SK-MEL-5 (cell line): ENCODE measurements around a stretch of chr14.

DNA sequence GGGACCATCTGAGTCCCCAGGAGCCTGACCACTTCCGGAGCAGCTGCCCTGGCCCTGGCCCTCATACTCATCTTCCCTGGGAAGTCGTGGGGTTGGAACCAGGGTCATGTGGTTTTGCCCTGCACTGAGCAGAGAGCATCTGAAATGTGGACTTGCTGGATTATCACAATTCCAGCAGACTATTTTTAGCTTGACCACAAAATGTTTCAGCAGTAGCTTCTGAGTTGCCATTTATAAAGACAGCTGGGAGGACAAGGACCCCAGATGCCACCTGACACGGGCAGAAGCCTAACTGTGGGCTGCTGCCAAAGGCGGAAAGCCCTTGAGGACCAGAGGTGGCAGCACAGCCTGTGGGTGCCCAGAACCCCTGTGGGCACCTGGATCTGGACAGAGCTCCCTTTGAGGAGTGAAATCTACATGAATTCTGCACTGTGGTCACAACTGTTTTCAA, 6.8 kb downstream of the BTBD6 start:
RAMPAGE:
- cytosol, long total RNA: no peak
- long total RNA: no peak
- nucleus, long total RNA: no peak

GRCh38 chr14:105471424-105472313, 3.0 kb upstream of the CRIP2 start:
RAMPAGE:
- cytosol, long total RNA: no peak
- long total RNA: no peak
- nucleus, long total RNA: no peak

RAMPAGE:
- cytosol, long total RNA: no peak
- long total RNA: no peak
- nucleus, long total RNA: no peak
These were observed 2.1 kb upstream of the CRIP2 start for GRCh38 chr14:105472314-105473178.

DNA sequence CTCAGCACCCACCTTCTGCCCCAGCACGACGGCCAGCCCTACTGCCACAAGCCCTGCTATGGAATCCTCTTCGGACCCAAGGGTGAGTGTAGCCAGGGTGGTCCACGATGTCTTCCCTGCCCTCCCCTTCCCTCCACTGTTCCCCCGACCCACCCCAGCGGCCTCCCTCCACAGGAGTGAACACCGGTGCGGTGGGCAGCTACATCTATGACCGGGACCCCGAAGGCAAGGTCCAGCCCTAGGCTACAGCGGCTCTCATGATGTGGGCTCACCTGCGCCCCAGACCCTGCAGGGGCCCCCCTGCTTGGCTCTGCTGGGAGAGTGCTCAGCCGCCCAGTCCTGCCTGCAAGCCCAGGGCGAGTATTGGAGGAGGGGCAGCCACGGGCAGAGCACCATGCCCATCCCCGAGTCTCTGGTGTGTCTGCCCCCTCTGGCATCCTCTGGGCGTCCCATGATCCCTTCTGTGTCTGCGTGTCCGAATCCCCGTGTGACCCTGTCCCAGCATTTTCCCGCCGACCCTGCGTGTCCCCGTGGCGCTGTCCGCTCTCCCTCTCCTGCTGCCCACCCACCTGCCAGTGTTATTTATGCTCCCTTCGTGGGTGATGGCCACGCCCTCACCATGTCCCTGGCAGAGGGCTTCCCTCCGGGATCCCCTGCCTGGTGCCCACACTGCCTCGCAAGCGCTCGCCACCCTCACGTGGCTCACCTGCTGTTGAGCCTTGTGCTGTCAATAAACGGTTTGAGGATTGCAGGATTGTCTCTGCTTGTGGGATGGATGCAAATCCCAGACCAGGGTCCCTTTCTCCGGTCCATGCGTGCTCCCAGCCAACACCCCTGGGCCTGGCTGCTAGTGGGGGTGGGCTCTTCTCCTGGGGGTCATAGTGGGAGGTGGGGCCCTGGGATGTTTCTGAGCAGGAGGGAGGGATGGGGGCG, 5.1 kb downstream of the CRIP2 start:
RAMPAGE:
- cytosol, long total RNA: no peak
- long total RNA: no peak
- nucleus, long total RNA: no peak

DNA sequence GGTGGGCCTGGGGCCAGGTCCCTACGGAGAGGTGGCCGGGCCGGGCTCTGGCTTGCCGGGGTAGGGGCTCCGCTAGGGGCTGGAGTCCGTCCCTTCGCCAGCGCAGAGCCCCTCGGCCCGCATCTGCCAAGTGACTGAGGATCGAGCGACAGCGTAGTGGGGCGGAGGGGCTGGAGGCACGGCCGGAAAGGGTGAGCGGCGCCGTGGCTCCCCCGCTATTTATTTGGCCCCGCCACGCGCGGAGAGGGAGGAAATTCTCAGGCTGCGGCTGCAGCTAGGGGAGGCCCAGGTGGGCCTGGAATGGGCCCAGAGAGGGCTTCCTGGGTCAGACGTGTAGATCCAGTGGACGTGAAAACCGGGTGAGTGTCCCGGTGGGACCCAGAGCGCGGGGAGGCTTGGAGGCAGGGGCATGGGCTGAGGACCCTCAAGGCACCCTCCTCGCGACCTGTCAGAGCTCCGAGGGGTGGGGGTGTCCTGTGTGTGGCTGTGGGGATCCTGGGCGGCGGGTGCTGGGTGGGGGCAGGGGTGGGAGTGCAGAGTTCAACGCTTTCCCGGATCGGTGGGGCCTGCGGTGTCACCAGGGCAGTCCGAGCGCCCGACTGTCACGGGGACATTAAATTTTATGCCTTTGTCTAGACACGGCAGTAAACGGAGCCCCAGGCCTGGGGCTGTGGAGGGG, 836 bp downstream of the TMEM121 start:
RAMPAGE:
- cytosol, long total RNA: no peak
- long total RNA: no peak
- nucleus, long total RNA: no peak

DNA sequence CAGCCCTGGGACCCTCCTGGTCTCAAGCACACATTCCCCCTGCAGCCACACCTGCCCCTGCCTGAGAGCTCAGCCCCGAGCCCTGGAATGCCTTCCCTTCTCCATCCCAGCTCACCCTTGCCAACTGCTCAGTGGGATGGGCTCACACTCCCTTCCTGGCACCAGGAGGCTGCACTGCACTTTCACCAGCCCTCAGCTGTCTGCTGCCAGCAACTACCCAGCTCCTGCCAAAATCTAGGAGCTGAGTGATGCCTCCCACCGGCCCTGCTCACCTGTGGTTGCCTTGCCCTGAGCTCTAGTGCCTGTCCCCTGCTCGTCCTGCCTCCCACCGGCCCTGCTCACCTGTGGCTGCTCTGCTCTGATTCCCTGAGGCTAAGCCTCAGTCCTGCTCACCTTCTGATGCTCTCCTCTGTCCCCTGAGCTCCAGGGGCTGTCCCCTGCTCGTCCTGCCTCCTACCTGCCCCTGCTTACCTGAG, 119.8 kb downstream of the TMEM121 start:
RAMPAGE:
- cytosol, long total RNA: no peak
- long total RNA: no peak
- nucleus, long total RNA: no peak

RAMPAGE:
- cytosol, long total RNA: no peak
- long total RNA: no peak
- nucleus, long total RNA: no peak
These were observed 331.7 kb downstream of the TMEM121 start for GRCh38 chr14:105857809-105858673.

DNA sequence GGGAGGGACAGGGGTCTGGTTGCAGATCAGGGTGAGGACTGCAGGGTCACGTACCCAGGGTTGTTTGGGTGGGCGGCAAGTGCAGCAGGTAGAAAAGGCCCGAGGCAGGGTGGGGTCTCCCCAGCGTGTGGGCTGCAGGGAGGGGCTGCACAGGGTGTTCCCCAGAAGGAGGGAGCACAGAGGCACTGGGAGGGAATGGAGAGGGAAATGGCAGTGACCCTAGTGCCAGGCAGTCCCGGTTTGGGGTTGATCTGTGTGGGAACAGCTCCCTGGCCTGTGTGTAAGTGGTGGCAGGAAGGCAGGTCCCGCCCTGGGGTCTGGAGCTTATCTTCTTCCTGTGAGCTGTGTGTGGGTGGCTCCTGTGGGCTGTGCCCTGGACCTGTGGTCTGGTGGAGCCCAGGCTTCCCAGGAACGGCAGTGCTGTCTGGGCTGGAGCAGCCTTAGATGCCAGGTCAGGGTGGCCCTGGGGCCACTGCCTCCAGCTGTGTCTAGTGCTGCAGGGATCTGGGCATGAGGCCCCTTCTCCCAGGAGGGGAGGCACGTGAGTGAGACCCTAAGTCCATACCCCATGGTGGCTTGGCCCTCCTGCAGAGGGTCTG, 363.4 kb downstream of the TMEM121 start:
RAMPAGE:
- cytosol, long total RNA: no peak
- long total RNA: no peak
- nucleus, long total RNA: no peak

GRCh38 chr14:105944826-105945324, 418.5 kb downstream of the TMEM121 start:
RAMPAGE:
- cytosol, long total RNA: no peak
- long total RNA: no peak
- nucleus, long total RNA: no peak

DNA sequence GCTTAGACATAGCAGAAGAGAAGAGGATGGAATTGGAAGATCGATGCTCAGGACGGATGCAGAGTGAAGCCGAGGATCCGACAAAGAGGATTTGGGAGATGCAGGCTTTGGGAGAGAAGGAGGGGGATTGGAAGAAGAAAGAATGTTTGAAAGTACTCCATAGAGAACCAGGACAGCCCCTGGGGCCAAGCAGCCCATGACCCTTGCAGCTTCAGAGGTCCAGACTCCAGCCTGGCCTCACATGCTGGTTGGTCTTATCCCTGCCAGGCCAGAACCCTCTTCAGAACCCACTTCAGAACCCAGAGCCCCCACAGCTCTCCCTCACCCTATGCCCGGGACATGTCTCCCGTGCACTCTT, 441.1 kb downstream of the TMEM121 start:
RAMPAGE:
- cytosol, long total RNA: no peak
- long total RNA: no peak
- nucleus, long total RNA: no peak

RAMPAGE:
- cytosol, long total RNA: no peak
- long total RNA: no peak
- nucleus, long total RNA: no peak
These were observed 511.7 kb downstream of the TMEM121 start for GRCh38 chr14:106038184-106038469.

RAMPAGE:
- cytosol, long total RNA: no peak
- long total RNA: no peak
- nucleus, long total RNA: no peak
These were observed 647.7 kb downstream of the TMEM121 start for GRCh38 chr14:106174063-106174519.

GRCh38 chr14:106276920-106277409, 750.6 kb downstream of the TMEM121 start:
RAMPAGE:
- cytosol, long total RNA: no peak
- long total RNA: no peak
- nucleus, long total RNA: no peak

DNA sequence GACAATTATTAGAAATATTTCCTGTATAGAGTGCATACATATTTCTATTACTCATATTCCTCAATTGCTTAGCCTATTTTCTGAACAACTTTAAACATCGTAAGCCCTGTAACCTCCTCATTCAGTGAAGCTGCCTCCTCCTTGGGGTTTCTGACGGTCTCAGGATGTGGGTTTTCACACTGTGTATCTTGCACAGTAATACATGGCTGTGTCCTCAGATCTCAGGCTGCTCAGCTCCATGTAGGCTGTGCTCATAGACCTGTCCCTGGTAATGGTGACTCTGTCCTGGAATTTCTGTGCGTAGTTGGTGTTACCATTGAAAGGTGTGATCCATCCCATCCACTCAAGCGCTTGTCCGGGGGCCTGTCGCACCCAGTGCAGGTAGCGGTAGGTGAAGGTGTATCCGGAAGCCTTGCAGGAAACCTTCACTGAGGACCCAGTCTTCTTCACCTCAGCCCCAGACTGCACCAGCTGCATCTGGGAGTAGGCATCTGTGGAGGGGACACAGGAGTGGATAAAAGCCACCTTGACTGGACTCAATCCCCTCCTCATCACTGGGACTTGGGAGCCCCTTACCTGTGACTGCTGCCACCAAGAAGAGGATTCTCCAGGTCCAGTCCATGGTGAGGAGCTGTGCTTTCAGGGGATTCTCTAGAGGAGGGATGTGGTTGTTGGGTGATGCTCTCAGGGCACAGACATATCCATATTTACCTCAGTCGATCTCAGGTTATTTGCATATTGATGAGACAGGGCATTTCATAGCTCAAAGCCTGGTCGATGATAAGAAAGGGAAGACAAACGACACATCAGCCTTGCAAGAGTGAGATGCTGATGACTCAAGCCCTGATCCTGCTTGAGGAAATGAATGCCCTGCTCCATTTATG, 980.7 kb downstream of the TMEM121 start:
RAMPAGE:
- cytosol, long total RNA: no peak
- long total RNA: no peak
- nucleus, long total RNA: no peak

GRCh38 chr14:106511478-106512021, 985.2 kb downstream of the TMEM121 start:
RAMPAGE:
- cytosol, long total RNA: no peak
- long total RNA: no peak
- nucleus, long total RNA: no peak

GRCh38 chr14:106810305-106811134, 1284.1 kb downstream of the TMEM121 start:
RAMPAGE:
- cytosol, long total RNA: no peak
- long total RNA: no peak
- nucleus, long total RNA: no peak